HEK293 (cell line): ENCODE results near the genes MASP1 and RTP2.

- PRO-cap = no peak
- RRBS, 2 experiments = no CpG with 5 or more reads among the region's 1 CpG
These were observed 1.1 kb downstream of the MASP1 start for GRCh38 chr3:187290453-187290921.

- PRO-cap = no peak
- RRBS, 2 experiments = 47 to 58% methylated on average over 2 of the region's 9 CpGs
These were observed at the start of gene MASP1 for GRCh38 chr3:187291582-187292185. MASP1 (minus strand) TSS chr3:187291737.

DNA sequence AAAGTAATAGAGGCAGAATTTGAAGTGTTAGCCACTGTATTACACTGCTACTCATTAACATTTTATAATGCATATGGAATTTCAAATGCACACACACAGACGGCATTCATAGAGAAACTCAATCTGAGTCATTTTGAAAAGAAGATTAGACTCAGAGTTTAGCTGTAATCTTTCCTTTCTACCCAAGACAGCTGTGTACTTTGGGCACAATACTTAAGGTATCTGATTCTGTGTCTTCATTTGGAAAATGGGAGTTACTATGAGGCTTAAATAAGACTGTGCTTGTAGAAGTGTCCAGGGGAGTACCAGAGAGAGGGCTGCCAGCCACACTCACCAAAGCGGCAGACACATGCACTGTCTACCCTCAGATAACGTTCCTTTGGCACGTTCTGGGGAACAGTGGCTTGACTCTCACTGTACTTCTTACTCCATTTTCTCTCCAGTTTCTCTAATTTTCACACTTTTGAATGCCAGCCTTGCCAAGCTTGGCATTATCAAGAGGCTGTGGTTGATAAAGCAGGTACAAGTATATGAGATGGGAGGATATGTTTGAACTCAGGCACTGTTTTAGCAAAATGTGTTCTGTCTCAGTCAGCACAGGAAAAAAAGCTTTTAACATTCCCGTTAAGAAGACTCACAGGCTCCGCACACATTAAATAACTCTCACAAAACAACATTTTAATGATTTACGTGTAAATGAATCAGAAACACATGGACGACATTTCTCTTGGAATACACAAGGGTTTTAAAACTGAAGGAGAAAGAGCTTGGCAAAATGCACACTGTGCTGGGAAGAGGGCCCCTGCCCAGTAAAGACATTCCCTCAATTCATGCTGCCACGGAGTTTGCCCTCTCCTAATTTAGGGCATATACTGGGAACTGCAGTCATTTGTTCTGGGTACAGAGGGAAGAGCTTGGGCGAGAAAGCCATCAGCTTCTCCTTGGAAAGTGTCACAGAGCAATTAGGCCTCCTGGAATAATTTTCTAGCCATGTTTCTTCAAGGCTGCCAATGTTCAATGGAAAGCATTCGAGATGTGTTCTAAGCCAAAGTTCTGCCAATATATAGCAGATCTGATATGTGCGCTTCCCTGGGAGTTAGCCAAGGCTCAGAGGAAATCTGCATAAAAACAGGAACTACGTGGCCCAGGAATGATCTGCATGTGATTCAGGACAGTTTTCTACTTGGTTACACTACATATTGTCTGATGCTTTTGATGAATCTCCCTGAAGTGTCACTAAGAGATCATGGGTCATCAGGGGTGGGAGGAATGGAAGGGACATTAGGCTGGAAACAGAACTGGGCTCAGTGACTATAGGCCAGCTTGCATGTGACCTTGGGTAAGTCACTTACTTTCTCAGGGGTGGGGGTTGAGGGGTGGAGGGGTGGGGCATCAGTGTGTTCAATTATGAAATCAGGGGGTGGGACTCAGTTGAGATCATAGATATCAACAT is 2.0 kb upstream of the MASP1 start:
- PRO-cap = no peak
- RRBS, 2 experiments = no CpG with 5 or more reads among the region's 13 CpGs

DNA sequence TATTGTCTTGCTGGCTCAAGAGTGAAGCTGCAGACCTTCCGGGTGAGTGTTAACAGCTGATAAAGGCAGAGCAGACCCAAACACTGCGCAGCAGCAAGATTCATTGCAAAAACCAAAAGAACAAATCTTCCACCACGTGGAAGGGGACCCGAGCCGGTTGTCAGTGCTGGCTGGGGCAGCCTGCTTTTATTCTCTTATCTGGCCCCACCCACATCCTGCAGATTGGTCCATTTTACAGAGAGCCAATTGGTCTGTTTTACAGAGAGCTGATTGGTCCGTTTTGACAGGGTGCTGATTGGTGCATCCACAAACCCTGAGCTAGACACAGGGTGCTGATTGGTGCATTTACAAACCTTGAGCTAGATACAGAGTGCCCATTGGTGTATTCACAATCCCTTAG is 1.1 kb upstream of the RTP4 start:
- PRO-cap = no peak
- RRBS, 2 experiments = no CpG with 5 or more reads among the region's 6 CpGs

- PRO-cap = no peak
- RRBS, 2 experiments = no CpG with 5 or more reads among the region's 18 CpGs
These were observed 44.3 kb downstream of the RTP4 start for GRCh38 chr3:187412397-187412969.

GRCh38 chr3:187702274-187702735 is at the start of gene RTP2:
RTP2 (minus strand) TSS chr3:187702557.
- PRO-cap = no peak
- RRBS, 2 experiments = no CpG with 5 or more reads among the region's 3 CpGs

DNA sequence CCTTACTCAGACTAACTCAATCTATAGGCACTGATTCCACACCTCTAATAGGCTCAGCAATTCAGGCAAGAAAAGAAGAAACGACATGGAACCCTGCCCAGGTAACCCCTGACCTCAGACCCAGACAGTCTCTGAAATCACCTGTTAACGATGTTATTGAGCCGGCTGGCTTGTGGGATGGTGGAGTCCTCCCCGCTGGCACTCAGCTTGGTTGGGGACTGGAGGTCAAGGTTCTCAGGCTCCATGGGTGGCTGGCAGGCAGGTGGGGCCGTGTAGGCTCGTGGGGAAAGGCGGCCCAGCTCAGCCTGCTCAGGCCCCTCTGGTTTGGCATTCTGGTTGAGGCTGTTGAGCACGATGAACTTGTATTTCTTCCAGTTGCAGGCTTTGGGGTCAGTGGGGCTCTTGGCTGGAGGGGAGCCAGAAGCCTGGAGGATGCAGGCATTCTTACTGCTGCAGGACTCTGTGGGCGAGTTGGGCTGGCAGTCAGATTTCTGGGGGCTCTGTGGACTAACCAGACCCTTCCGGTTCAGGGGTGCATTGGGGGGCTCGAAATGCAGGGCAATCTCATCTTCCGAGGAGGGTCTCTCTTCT is 16.3 kb downstream of the BCL6 start:
- PRO-cap = no peak
- RRBS, 2 experiments = no CpG with 5 or more reads among the region's 12 CpGs

- PRO-cap = no peak
- RRBS, 2 experiments = no CpG with 5 or more reads among the region's 6 CpGs
These were observed 169.0 kb upstream of the BCL6 start for GRCh38 chr3:187914280-187914743.

- PRO-cap = no peak
- RRBS, 2 experiments = no CpG with 5 or more reads among the region's 6 CpGs
These were observed 156.1 kb upstream of the LPP start for GRCh38 chr3:187997870-187998328.

DNA sequence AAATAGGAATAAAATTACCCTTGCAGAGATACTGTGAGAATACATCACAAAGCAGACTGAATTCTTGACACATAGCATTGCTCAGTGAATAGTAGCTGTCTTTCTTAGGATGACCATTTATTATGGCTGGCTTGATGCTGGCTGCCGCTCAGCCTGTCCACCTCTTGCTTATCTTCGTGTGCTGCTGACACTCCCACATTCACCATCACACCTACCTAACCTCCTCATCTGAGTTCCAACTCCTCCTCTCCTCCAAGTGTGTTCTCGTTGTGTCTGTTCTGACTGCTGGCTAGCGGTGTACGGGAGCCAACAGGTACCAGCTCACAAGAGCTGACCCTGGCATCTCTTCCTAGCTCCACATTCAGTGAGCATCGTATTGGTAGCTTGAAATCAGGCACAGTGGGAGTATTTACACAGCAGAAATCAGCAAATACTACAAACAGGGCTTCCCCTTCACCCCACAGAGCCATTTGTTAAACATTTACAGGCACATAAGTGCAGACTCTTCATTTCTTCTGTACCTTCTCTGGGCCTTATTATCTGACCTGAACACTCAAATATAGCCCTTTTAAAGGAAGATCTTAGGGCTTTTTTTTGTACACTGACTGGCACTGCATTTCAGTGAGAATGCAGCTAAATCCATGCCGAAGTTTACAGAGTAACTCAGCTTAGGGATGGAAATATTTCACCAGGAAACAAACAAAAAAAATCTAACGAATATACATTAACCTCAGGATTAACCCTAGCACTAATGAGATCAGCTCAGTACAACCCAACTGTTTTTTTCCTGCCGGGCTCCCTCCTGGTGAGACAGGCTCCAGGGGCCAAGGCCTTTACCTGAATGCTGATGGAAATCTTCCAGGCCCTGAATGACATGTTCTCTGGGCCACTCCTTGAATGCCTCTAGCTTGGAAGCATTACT is 150.6 kb upstream of the LPP start:
- PRO-cap = no peak
- RRBS, 2 experiments = no CpG with 5 or more reads among the region's 9 CpGs

DNA sequence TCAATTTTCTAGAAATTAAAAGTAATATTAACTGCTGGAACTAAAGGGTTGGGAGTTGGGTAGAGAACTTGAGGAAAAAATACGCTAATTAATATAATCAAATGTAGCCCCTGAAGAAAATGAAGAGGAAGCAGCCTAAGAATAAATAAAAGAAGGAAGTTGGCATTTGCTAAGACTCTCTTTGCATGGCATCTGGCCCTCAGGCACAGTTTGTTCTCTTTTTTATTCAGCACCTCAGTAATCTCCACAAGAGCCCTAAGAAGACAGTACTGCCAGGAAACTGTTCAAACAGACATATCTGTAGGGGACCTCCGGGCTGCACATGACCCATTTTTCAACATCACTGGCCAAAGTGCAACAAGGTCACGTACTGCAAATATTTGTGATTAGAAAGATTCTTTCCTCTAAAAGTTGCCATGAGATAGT is 117.7 kb upstream of the LPP start:
- PRO-cap = no peak
- RRBS, 2 experiments = no CpG with 5 or more reads among the region's 3 CpGs

DNA sequence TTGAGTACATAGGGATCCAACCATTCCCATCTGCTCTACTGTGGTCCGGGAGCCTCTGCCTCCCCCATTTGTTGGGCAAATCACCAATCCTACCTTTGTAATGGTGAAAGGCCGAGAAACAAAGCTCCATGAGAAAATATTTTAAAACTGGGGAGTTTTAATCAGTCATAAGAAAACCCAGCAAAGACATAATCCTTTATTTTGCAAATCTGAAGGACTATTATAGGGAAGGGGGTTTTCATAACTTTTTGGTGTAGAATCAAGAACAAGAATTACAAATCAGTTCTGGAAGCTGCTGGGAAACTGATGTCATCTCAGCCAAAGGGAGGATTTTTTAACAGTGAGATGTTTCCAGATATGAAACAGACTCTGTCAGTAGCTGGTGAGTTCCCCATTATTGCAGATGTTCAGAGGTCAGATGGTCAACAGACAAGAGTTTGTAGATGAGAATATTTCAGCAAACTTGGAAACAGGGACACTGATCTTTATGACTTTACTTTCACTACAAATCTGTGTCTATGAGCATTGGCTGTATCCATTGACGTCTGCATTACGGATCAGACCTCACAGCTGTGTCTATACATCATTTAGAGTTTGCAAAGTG is 72.0 kb upstream of the LPP start:
- PRO-cap = no peak
- RRBS, 2 experiments = no CpG with 5 or more reads among the region's 4 CpGs

DNA sequence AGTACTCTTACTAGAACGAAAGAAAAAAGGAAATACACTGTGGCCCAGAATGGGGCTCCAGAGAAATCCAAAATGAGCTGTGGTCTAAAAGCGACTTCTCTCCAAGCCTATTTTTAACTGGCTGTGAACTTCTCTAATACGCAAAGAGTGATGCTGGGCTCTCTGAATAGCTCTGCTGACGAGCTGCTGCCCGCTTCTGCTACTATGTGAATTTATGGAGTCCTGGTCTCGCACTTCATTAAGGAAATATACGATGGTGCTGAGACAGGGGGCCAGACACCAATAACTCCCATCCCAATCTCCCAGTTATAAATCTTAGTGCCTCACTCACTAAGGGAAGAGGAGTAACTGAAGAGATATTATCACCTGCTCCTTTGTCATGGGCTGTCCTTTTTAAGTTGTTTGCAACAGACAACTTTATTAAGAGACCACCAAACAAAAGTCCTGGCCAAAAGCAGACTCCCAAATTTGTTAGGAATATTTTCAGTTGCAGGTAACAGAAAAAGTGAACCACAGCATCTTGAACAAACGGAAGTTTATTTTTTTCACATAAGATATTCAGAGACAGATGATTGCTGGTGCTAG is 55.9 kb upstream of the LPP start:
- PRO-cap = no peak
- RRBS, 2 experiments = no CpG with 5 or more reads among the region's 8 CpGs

GRCh38 chr3:188160538-188161231 is 6.7 kb downstream of the LPP start:
- PRO-cap = no peak
- RRBS, 2 experiments = no CpG with 5 or more reads among the region's 2 CpGs

GRCh38 chr3:188218653-188219856 is 65.1 kb downstream of the LPP start:
- PRO-cap = no peak
- RRBS, 2 experiments = no CpG with 5 or more reads among the region's 10 CpGs

DNA sequence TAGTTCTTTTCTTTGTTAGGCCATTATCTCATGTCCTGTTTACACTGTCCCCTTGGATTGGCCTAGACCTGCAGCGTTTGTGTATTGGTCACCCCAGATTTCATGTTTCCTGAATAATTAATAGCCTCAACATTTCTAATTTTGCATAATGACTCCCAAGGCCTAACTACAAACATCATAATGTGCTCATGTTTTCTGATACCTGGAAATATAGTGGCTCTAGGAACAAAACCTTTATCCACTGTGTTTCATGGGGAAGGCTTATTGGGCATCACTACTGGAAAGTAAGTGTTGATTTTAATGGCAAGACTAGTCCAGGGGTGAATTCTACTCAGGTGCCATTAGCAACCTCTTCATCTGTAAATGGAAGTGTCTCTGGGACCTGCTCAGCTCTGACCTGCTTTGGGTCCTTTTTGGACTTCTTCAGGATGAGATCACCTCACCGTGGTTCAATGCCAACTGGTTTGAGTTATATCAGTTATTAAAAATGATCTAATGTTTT is 79.1 kb downstream of the LPP start:
- PRO-cap = no peak
- RRBS, 2 experiments = no CpG with 5 or more reads among the region's 2 CpGs

GRCh38 chr3:188240485-188240876 is 86.5 kb downstream of the LPP start:
- PRO-cap = no peak
- RRBS, 2 experiments = no CpG with 5 or more reads among the region's 6 CpGs

- PRO-cap = no peak
- RRBS, 2 experiments = no CpG with 5 or more reads among the region's 3 CpGs
These were observed 88.4 kb downstream of the LPP start for GRCh38 chr3:188242091-188242928.

GRCh38 chr3:188417016-188417801 is 263.3 kb downstream of the LPP start:
- PRO-cap = no peak
- RRBS, 2 experiments = no CpG with 5 or more reads among the region's 4 CpGs

GRCh38 chr3:188489666-188490098 is 335.7 kb downstream of the LPP start:
- PRO-cap = no peak
- RRBS, 2 experiments = no CpG with 5 or more reads among the region's 1 CpG